Metanephros (tissue), 2 donors: ENCODE measurements around the genes TMEM200A, SMLR1, AKAP7, CTAGE9 and SLC18B1.

- RAMPAGE, long total RNA: no peak
Observed at GRCh38 chr6:129709243-129709514, 798 bp downstream of the ARHGAP18 start.

DNA sequence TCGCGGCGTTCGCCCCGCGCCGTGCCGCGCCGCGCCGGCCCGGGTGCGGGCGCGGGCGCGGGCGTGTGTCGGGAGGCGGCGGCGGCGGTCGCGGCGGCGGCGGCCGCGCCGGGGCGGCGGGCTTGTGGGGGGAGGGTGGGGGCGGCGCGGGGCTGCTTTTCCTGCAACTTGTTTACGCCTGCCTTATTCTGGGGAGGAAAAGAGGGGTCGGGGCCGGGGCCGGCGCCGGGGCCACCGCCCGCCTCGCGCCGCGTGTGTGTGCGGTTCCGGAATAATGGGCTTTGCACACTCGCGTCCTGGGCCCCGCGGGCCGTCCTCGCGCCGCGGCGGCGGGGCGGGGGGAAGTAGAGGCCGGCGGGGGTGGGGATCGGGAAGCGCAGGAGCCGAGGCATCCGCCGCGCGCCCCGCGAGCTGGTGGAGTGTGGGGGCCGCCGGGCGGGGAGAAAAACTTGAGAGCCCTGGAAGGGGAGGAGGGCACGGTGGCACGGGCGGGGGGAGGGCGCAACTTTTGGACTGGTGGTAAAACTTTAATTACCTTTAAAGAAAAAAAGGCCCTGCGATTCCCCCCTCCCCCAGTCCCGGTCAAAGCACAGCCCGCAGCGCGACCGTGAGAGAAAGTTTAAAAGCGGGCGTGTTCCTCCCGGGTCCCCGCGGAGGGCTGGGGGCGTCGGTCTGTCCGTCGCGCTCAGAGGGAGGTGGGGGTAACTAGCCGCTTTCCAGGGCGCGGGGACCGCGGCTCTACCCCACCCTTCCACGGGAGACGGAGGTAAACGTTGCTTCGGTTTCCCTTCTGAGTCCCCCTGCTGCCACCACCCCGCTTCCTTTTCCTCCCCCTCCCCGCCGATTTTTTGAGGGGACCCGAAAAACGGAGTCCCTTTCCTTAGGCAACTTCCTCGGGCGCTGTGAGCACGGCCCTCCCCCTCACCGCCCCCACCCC lies 1.8 kb downstream of the L3MBTL3 start:
- RAMPAGE, long total RNA: no peak

DNA sequence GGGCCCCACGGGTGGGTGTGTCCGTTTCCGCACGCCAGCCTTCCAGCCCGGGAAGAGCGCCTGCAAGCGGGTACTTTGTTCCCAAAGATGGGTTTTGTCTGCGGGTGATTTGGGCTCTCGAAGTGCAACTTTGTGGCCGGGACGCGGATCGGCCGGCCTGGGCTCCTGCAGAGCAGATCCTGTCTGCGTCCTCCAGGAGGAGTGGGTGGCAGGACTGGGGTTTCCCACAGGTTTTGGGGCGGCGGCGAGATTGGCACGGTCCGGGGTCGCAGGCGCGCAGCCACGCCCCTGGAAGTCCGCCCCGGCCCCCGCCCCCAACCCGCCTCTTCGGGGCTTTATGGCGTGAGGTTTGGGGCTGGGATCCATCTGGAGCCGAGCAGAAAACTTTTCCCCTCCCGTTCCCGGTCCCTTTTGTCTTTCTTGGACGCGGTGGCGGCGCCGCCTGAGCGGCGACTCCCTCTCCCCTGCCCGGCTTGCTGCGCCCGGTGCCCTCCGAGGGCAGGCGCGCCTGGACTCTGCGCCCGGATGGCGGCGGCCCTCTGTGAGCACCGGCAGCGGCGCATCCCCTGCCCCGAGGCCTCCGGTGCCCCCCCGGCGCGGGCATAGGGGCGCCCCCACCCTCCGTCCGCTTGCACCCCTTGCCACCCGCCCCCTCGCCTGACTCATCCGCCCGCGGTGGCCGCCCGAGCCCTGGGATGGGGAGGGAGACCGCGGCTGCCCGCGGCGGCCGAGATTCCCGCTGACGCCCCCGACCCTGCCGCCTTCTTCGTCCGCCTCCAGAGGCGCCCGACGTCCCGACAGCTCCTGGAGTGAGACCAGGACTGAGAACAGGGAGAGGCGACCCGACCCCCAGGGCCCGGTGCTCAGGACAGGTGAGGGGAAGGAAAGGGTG lies at the start of gene TMEM200A:
TMEM200A (plus strand) TSS at position 365 of the 892 bp plus-strand sequence.
- RAMPAGE, long total RNA: no peak

GRCh38 chr6:130377462-130377763 lies 11.6 kb downstream of the TMEM200A start:
- RAMPAGE, long total RNA: no peak

- RAMPAGE, long total RNA: no peak
Observed at GRCh38 chr6:130827055-130827615, at the start of gene SMLR1. Gene SMLR1, plus strand, starts transcription at chr6:130827406.

DNA sequence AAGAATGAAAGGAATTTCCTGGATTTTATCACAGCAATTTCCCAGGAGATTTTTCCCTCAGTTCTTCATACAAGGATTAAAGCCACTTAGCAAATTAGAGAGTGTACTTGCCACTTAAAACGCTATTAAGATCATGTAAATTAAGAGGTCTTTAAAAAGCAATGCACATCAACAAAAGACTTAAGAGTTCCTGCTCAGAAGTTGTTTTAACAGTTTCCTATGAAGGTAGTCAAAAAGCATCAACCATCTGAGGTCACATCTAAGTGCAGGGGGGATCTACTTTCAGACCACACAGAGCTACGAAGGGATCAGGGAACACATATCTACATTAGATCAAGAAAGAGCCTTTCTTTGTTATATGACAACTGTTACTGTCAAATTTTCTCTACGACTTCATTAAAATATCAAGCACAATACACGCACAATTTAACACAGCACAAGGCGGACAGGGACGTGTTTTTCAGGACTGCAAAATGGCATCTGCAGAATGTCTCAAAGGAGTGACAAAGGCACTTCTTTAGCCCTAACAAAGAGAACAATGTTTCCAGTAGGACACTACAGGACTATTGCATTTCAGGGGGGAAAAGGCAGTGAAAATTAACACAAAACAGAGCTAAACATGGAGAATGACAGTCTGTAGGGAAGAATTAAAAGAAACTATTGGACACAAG lies 65.7 kb downstream of the EPB41L2 start:
- RAMPAGE, long total RNA: no peak

GRCh38 chr6:131042765-131043027 lies 20.3 kb downstream of the EPB41L2 start:
- RAMPAGE, long total RNA: no peak

DNA sequence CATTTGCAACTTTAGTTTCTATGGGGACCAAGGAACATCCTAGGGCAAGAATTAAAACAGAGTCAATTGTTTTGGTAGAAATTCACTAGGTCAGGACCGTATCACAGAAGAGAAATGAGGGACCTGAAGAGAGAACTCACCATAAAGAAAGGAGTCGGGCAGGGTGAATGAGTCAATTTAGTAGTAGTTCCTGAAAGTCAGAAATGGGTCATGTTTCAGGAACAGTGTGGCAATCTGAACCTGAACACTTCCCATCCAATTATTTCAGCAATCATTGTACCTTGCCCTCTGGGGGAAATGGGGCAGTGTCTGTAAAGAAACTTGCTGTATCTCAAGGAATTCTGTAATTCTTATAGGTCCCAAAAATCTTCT lies 5.4 kb upstream of the AKAP7 start:
- RAMPAGE, long total RNA: no peak

DNA sequence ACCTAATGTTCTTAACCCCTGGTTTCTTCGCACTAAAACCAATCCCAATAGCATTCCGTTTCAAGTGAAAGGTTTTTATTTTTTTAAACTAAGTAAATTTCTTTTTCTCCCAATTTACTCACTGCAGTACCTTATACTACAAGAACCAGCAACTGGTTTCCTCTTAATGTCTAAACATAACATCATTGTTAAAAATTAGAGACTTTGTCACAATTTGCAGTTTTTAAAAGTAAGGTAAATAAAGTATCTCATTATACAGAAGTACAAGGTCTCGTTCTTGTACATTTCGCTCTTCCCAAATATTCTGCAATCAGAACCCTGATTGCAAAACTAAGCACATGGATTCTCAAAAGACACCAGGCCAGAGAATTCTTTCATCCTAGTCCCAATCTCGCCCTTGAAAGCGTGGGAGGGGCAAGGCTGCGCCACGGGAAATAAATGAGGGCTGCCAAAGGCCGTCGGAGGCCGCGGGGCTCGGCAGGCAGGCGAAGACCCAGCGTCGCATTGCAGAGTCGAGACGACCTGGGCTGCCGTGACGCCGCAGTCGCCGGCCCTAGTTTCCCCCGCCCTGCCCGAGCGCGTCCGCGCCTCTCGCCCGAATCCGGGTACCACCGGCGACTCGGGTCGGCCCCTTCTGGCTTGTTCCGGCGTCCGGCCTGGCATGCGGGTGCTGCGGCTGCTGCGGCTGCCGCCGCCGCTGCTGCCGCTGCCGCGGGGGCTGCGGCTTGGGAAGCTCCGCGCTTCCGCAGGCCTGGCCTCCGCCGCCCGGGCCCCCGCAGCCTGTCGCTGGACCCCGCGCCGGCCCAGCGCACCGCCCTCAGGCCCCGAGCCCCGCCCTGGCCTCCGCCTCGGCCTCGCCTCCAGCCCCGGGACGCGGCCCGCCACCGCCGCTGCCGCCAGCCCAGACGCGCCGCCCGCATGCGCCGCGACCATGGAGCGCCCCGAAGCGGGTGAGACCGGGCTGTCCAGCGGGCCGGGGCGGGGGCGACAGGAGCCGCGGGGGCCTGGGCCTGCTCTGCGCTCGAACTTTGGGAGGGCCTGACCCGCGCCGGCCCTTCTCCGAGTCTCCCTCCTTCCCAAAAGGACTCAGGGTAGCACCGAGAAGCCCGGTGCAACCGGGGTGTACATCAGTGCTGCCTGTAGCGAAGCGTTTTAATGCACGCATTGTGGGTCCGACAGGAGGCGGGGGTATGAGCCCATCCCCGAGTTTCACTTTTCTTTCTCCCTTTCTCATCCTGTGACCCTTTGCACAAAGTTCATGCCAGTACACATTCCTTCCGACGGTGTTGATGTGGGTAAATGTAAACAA lies at the start of gene AKAP7:
AKAP7 (plus strand) TSS at position 635 of the 1,309 bp plus-strand sequence.
- RAMPAGE, long total RNA: no peak

GRCh38 chr6:131295051-131295600 lies 159.9 kb downstream of the AKAP7 start:
- RAMPAGE, long total RNA: no peak

DNA sequence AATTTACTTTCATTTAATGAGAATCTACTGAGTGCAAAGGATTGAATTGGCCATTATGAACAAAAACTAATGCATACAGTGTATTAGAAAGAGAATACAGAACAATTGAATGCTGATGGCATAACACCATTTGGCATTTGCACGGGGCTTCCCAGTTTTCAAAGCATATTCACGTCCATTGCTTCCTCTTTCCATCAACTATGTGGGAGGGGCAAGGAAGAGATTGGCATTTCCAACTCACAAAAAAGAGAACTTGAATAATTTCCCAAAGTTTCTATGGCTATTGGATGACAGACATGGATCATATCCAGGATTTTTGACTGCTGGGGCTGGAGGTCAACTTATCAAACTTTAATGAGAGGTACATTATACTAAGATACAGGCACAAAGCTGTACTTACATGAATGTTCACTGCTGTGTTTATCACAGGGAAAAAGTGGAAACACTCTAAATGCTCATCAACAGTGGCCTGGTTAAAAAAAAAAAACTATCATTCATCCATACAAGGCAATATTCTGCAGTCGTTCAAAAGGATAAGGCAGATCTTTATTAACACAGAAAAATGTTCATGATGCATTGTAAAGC lies 23.1 kb upstream of the ARG1 start:
- RAMPAGE, long total RNA: no peak

DNA sequence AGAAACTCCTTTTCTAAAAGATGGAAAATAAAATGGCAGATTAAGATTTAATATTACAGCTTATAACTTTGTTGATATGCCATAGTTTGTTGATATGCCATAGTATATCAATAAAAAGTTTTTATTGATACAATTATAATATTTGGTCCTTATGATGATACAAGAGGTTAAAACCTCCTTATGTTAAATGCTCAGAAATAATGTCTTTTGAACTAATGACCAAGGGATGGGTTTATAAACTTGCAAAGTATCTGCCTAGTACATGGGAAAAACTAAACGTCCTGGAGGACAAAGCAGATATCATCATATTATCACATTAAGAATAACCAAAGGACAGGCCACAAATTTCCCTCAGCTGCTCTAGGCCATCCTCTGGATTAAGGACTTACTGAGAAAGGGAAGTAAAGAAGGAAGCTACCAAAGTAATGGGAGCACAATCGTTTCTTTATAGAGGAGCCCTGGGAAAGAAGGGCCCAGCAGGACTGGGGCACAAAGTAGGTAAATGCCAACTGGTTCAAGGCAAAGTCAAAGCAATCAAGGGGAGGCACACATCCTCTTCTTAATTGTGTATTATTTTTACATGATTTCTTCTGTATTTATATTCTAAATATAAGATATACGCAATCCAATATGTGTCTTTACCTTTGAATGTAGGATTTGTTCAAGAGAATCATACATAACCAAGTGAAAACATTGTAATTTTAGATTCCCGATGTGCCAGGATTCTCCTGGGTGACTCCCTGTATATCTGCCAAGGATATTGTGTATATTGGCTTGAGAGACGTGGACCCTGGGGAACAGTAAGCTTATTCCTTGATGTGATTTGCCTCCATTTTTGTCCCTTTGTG lies 9.1 kb downstream of the ARG1 start:
- RAMPAGE, long total RNA: no peak

GRCh38 chr6:131586526-131587479 lies 13.8 kb downstream of the ARG1 start:
- RAMPAGE, long total RNA: no peak

DNA sequence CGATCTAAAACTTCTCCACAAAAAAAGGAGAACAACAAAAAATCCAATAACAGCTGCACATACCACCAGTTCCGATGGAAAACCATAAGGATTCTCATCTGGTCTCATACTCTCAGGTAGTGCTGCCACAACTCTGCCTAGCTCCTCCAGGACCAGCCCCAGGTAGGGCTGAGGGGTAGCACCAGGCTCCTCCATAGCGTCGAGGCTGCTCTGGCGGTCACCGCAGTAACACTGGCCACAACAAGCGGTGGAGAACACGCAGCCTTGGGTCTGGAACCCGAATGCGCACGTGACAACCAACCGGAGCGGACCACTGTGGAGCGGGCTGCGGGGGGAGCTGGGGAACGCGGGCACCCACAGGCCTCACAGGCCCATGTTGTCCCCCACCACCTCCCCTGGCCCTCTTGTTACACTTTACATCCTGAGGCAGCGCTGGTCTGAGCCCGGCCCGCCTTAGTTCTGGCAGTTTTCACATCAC lies at the start of gene CTAGE9:
CTAGE9 (minus strand) TSS at position 195 of the 478 bp plus-strand sequence.
- RAMPAGE, long total RNA: no peak

DNA sequence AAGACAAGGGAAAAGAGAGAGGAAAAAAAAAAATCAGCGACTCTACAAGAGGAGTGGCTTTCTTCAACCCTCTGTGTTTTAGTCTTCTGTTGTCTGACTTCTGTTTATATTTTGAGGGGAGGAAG lies 1.7 kb downstream of the CCN2 start:
- RAMPAGE, long total RNA: no peak

DNA sequence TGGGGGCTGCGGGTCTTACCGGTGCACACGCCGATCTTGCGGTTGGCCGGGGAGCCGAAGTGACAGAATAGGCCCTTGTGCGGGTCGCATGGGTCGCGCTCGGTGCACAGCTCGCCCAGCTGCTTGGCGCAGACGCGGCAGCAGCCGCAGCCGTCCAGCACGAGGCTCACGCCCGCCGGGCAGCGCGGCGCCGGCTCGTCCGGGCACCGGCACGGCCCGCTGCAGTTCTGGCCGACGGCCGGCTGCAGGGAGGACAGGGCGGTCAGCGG lies 487 bp downstream of the CCN2 start:
- RAMPAGE, long total RNA: no peak

- RAMPAGE, long total RNA: no peak
Observed at GRCh38 chr6:132400216-132400488, 1.1 kb downstream of the MOXD1 start.

GRCh38 chr6:132748934-132749598 lies 8.6 kb downstream of the VNN2 start:
- RAMPAGE, long total RNA: no peak

- RAMPAGE, long total RNA: no peak
Observed at GRCh38 chr6:132797920-132798833, at the start of gene SLC18B1. Gene SLC18B1, minus strand, starts transcription at chr6:132798637.

DNA sequence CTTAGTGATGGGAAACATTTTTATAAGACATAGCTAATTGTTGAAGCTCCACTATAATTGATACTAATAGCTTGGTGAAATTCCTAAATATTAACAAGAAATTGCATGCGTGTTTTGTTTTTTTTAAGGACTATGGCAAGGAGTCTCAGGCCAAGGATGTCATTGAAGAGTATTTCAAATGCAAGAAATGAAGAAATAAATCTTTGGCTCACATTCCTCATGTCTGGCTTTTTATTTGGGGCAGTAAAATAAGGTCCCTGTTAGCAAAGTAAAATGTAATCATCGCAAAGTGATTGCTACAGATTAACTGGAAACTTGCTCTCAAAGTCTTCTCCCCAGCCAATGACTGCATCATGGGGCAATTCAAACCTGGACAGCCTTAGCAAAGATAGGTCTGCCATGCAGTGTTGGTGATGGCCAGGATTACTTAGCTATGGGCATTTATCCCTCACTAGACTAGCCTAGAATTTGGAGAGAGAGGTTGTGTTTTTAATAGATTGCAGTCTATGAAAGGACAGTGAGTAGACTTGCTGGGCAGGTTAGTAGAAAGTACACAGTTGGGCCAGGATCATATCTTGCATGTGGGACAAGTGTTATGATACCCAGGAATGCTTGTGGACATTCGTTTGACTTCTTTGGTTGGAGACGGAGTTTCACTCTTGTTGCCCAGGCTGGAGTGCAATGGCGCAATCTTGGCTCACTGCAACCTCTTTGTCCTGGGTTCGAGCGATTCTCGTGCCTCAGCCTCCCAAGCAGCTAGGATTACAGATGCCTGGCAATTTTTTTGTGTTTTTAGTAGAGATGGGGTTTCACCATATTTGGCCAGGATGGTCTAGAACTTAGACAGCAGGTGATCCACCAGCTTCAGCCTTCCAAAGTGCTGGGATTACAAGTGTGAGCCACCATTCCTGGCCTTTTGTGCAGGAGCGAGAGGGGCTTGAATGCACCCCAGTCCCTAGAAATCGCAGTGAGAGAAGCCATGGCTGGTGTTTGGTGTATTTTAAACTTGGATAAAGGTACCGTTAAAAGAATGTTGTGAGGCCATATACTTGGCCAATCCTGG lies 3.3 kb downstream of the RPS12 start:
- RAMPAGE, long total RNA: no peak